Hepatocyte (in vitro differentiated cells and primary cell): ENCODE measurements around a stretch of chr2.

GRCh38 chr2:11235522-11236225, 80.4 kb downstream of the SLC66A3 start:
- RAMPAGE, long total RNA: no peak
- RRBS: no CpG with 5 or more reads among the region's 3 CpGs

- RAMPAGE, long total RNA: no peak
- RRBS: no CpG with 5 or more reads among the region's 6 CpGs
These were observed 39.9 kb downstream of the ROCK2 start for GRCh38 chr2:11304399-11305051.

DNA sequence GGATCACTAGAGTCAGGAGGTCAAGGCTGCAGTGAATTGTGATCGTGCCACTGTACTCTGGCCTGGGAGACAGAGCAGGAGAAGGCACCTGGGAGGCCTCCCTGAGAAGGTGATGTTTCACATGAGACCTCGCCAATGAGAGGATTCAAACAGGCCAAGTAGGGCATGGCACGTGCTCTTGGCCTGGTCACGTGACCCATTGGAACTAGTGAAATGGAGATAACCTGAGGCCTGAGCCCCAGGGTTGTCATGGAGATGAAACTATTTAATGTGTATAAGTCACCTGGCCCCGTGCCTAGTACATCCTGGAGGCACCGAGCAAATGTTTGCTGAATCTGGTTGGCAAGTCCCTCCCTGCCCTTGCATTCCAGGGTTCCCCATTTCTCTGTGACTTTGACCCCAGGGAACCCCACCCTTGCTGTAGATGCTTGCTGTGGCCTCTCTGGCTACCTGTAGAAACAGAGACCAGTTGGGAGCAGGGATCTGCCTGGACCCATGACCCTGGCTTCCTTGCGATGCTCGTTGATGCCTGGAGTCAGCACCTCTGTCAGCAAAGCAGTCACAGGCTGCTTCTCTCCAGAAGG, 26.2 kb upstream of the ROCK2 start:
- RAMPAGE, long total RNA: no peak
- RRBS: no CpG with 5 or more reads among the region's 8 CpGs

GRCh38 chr2:11388557-11388923, 44.1 kb upstream of the ROCK2 start:
- RAMPAGE, long total RNA: no peak
- RRBS: no CpG with 5 or more reads among the region's 3 CpGs

- RAMPAGE, long total RNA: no peak
- RRBS: 15% methylated on average over 3 of the region's 7 CpGs
These were observed 512 bp upstream of the GREB1 start for GRCh38 chr2:11533214-11533851.

DNA sequence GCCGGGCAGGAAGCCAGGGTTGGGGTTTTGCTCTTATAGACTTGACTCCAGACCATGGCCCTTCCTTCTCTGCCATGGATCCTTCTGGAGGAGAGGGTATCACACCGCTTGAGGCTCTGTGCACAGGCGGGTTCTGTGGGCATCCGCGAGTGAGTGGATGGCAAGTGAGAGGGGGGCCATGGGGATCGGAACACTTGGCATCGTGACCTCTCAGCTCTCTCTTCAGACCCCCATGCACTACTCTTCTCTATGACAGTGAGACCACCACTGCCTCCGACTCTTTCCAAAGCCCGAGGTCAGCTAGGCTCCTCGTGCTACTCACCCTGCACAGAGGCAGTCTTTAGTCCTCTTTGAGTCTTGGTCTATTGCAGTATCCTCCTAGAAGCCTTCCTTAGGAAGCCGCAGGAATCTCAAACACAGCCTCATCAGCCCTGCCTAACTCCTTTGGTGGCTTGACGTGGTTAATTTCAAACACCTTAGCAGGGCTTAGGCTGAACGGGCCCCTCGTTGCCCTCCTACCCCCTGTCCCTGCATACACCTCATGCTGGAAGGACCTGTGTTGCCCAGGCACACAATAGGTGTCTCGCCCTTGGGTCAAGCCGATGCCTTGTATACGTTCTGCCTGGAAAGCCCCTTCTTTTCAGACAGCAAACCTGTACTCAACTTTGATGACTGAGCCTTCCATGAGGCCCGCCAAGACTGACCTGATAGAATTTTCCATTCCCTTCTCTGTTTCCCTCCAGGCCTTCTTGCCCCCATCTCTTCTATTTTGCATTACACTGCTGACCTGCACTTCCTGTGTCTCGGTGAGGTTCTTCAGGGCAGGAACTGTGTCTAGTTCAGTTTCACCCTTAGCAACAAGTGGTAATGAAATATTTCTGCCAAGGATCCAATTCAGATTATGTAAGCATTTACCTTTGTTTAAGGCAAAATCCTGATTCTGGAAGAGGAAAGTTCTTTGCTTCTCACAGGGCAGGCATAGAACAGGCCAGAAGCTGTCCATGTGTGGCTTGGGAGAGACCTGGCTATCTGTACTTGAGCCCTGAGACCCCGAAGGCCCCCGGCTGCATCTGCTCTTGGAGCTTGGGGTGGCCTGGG, 7.8 kb downstream of the GREB1 start:
- RAMPAGE, long total RNA: no peak
- RRBS: no CpG with 5 or more reads among the region's 21 CpGs

- RAMPAGE, long total RNA: no peak
- RRBS: no CpG with 5 or more reads among the region's 3 CpGs
These were observed 20.1 kb downstream of the GREB1 start for GRCh38 chr2:11553925-11554307.

GRCh38 chr2:11692936-11693504, 23.0 kb upstream of the NTSR2 start:
- RAMPAGE, long total RNA: no peak
- RRBS: no CpG with 5 or more reads among the region's 8 CpGs

- RAMPAGE, long total RNA: no peak
- RRBS: no CpG with 5 or more reads among the region's 3 CpGs
These were observed 36.1 kb upstream of the LPIN1 start for GRCh38 chr2:11710300-11710765.

GRCh38 chr2:11748433-11749490, 2.3 kb downstream of the LPIN1 start:
- RAMPAGE, long total RNA: no peak
- RRBS: 50% methylated on average over 3 of the region's 22 CpGs

DNA sequence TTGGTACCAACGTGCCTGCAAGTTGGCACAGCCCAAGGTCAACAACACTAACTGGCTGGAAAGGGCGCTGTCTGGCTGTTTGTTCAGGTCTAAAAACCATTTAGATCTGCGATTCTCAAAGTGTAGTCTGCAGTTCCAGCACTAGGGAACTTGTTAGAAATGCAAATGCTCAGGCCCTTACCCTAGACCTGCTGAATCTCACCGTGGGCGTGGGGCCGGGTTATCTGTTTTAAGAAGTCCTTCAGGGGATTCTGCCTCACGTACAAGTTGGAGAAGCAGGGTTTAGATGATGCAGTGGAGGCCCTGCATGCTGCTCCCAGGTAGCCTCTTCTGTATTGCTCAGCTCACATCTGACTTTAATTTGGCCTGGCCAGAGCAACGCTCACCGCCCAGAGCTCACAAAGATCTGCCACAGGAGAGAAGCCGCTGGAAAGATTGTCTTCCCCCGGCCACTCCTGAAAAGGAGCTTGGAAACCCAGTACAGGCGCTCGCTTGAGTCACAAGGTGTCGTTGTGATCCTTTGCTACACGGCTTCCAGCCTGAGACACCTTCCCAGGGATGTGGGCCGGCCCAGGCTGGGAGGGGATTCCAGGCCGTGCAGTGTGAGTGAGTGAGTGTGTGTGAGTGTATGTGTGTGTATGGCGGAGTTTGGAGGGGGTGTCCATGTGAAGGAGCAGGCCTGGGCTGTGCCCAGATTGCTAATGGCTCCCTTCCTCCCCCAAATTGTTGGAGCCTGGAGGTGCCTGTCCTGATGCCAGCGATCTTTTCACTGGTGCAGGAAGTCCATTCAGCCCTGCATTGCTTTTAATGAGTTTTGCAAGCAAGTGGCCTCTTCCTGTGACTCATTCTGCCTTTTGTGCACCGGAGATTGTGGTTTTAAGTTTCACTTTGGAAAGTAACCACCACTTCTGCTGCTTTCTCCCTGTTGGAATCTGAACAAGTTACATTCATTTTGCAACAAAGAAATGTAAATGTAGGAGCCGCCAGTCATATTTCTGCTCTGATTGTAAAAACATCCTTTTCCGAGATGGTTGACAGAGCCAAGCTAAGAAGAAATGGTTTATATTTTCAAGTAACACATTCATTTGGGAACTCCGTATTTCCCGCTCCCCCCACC, 83.5 kb downstream of the LPIN1 start:
- RAMPAGE, long total RNA: no peak
- RRBS: no CpG with 5 or more reads among the region's 24 CpGs

- RAMPAGE, long total RNA: no peak
- RRBS: no CpG with 5 or more reads among the region's 11 CpGs
These were observed 117.3 kb downstream of the LPIN1 start for GRCh38 chr2:11863594-11864339.

- RAMPAGE, long total RNA: no peak
- RRBS: no CpG with 5 or more reads among the region's 8 CpGs
These were observed 298.4 kb downstream of the LPIN1 start for GRCh38 chr2:12044856-12045221.

DNA sequence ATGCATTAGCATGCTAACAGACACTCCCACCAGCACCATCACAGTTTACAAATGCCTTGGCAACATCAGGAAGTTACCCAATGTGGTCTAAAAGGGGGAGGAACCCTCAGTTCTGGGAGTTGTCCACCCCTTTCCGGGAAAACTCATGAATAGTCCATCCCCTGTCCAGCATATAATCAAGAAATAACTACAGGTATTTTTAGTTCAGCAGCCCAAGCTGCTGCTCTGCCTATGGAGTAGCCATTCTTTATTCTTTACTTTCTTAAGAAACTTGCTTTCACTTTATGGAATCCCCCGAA, 337.6 kb downstream of the LPIN1 start:
- RAMPAGE, long total RNA: no peak
- RRBS: no CpG with 5 or more reads among the region's 2 CpGs

DNA sequence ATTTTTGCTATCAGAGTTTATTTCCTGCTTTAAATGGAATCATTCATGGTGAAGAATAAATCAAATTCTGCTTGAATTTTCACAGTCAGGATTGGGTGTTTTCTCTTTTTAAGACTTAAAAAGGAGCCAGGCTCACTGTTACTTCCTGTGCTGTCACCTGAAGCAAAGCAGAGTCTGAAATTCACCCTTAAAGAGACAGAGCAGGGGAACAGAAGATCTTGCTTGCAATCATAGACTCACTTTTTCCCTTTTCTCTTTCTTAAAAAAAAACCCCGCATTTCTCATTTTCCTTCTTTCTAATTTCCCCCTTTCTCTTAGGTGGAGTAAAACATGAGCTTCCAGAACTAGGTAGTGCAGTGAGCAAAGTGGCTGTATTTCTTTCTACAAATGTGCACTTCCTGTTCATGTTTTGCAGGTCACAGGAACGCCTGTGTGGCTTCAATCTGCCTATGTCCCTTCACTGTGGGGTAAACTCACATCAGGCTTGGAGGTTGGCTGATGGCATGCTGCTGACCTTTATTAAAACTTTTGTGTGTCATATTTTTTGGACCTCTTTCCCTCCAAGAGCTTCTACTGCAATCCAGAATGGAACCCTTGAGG, 381.2 kb downstream of the LPIN1 start:
- RAMPAGE, long total RNA: no peak
- RRBS: no CpG with 5 or more reads among the region's 2 CpGs

- RAMPAGE, long total RNA: no peak
- RRBS: no CpG with 5 or more reads among the region's 5 CpGs
These were observed 403.0 kb upstream of the TRIB2 start for GRCh38 chr2:12313593-12314194.

- RAMPAGE, long total RNA: no peak
- RRBS: no CpG with 5 or more reads among the region's 8 CpGs
These were observed 395.6 kb upstream of the TRIB2 start for GRCh38 chr2:12320843-12321739.

DNA sequence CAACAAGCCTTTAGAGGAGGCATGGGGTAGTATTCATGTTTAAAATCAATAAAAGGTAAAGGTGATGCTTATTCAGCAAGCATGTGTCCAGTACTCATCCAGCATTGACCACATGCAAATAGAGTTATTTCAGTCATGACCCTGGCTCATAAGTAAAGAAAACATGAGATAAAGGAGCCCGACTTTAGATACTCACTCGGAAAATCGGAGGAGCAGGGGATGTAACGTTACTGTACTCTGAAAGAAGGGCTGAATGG, 238.0 kb upstream of the TRIB2 start:
- RAMPAGE, long total RNA: no peak
- RRBS: no CpG with 5 or more reads among the region's 4 CpGs

- RAMPAGE, long total RNA: no peak
- RRBS: no CpG with 5 or more reads among the region's 1 CpG
These were observed 112.3 kb upstream of the TRIB2 start for GRCh38 chr2:12604393-12604823.

DNA sequence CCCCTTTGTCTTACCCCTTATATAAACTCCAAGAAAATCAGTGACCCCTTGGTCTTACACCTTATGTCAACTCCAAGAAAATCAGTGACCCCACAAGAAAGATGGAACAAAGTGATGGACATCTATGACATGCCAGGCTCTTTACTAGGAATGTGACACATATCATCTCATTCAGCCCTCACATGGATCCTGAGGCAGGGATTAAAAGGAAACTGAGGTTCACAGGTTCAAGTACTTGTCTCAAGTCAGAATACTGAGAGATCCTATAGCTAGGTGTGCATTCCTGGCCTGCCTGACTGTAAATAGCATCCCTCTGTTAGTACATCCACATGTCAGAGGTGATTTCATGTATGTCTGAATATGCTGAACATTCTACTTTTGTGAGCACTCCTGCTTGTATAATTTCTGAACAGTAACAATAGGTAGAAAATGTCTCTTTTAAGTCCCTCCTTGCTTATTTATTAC, 16.1 kb upstream of the TRIB2 start:
- RAMPAGE, long total RNA: no peak